ENCODE measurements around a stretch of chr16.

- RRBS: no CpG with 5 or more reads among the region's 15 CpGs
Observed at GRCh38 chr16:87359956-87360592, 23.5 kb downstream of the FBXO31 start.

GRCh38 chr16:87368318-87368739 lies 15.2 kb downstream of the FBXO31 start:
- RRBS: no CpG with 5 or more reads among the region's 3 CpGs

DNA sequence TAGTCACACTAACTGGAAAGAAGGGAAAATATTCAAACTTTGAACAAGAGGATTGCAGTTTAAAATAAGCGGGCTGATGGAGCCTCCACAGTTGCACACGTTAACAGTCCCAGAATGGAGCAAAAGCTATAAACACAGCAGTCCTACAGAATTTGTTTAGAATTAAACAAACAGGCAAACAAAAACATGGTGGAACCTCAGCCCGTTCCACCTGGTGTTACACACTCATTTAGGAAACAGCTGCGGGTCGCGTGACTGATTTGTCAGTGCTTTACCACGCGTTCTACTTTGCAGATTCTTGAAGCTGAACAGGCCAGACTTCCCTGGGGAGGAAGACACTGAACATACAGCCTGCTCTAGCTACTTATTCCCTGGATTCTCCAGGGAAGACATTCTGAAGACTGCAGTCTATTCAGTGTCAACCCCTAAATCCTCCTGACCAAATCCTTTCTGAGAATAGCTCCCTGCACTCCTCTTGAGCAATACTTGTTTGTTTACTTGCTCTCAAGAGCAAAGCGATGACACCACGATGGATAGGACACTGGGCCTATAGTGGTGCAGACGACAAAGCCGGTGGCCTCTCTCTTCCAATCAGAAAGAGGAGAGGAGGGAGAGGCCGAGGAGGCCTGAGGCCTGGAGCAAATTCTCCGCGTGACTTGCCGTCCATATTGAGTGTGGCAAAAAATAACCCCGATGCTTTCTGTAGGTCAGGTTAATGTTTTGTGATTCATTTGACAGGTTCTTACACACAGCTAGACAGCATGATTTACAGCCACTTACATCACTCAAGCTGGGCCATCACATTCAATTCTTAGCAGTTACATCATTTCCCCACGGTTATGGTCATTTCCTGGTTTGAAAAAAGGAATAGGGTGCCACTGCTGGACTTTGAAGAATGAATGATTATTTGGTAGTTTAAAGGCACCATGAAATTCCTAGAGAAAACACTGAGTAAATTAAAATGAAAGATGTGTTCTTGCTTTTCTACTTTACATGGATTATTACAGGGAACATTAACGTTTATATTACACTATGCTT lies 3.9 kb upstream of the MAP1LC3B start:
- RRBS: no CpG with 5 or more reads among the region's 19 CpGs

DNA sequence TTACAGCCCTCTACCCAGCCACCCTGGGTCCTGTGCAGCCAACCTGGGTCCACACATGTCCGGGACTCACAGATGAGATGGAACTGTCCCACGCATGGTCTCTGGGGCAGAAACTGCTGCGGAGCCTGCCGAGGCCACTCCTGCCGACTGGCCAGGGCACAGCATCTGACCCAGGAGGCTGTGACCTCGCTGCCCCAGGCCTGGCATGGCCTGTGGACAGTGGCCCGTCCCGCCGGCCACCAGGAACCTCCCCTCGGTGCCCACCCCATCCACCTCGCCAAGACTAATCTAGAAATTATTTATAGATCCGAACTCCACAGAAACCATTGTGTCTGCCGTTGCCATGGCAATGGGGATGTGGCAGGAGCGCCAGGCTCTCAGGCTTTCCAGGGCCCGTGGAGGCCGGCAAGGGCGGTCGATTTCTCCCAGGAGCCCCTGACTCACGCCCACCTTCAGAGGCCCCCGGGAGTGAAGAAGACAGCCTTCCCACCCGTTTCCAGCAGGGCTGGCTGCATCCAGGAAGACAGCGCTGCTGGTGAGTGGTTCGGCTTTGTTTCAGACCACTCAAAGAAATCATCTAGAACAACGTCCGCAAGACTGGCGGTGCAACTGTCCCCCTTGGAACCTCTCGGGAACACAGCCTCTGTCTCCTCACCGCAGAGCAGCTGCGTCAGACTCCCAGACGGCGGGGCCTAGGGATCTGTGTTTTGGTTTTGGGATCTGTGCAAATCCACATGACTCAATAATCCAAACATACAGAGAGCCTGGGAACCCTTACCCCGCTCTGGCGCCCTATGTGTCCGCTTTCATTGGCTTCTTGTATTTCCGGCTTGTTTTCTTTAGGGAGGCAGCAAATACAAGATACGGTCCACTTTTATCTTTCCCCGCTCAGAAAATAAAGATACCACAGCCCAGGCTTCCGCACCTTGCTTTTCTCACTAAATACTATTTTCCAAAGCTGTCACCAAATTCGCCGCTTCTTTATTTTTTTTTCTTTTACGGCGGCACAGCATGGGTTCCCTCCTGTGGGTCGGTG lies 48.5 kb upstream of the ZCCHC14 start:
- RRBS: 39% methylated on average over 5 of the region's 43 CpGs

DNA sequence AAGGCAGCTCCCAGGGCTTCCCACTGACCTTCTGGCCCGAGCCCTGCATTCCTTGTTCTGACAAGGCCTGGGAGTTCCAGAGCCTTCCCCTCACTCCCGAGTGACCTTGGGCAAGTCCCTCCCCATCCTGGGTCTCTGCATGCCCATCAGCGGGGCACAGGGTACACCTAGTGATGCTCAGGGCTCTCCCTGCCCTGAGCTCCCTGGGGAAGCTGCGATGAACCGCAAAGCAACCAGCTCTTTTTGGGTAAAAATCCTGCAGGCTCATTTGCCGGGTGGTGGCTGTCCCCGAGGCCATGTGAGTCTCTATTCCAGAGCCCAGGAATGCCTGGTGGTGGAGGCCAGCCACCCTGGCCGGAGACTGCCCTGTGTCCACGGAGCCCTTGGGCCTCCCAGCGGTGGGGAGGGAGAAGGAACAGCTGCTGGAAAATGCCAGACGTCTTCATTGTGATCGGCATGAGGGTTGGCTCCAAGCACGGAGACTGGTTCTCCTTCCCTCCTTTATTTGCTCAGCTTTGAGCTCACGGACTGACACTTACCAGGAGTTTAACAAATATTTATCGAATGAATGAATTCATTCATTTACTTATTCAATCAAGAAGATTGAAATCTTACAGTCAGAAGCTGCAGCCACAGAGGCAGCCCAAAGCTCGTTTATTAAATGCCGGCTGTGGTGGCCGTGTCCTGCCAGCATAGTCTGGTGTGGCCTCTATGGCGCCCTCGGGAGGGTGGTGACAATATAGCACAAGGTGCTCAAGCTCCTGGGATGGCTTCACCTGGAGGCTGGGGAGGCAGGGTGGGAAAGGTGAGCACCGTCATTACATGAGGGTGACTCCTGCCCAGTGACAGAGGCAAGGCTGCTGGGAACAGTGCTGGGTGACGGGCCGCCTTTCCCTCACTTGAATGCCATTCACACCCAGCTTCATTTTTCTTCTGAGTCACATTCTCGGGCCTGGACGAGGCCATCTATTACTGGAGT lies 31.2 kb upstream of the JPH3 start:
- RRBS: 23% methylated on average over 3 of the region's 25 CpGs

GRCh38 chr16:87740271-87740604 lies 25.5 kb downstream of the KLHDC4 start:
- RRBS: 98% methylated on average over 3 of the region's 10 CpGs

DNA sequence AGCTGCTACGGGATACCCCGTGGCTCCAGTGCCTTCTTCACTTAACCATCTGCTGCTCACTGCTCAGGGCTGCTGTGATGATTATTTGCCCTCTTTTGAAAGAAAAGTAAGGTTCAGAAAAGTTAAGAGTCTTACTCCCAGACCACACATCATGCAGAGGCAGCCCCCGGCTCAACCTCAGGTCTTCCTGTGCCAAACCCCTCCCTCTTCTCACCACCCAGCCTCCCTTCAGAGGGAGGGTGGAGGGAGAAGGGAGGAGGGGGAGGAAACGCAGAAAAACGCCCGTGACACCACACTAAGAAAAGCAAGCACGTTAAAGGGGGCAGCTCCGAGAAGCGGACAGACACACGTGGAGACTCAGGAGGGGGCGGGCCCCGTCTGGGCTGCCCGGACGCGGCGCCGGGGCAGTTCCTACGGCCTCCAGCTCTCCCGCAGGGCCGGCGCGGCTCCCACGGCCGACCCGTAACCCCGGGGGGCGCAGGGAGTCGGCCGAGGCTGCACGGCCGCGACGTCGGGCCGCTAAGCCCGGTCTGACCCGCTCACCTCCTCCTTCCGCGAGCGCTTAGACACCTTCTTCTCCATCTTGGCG lies 443 bp downstream of the KLHDC4 start:
- RRBS: 2% methylated on average over 15 of the region's 41 CpGs

GRCh38 chr16:87790476-87791175 lies 24.8 kb upstream of the KLHDC4 start:
- RRBS: no CpG with 5 or more reads among the region's 15 CpGs

DNA sequence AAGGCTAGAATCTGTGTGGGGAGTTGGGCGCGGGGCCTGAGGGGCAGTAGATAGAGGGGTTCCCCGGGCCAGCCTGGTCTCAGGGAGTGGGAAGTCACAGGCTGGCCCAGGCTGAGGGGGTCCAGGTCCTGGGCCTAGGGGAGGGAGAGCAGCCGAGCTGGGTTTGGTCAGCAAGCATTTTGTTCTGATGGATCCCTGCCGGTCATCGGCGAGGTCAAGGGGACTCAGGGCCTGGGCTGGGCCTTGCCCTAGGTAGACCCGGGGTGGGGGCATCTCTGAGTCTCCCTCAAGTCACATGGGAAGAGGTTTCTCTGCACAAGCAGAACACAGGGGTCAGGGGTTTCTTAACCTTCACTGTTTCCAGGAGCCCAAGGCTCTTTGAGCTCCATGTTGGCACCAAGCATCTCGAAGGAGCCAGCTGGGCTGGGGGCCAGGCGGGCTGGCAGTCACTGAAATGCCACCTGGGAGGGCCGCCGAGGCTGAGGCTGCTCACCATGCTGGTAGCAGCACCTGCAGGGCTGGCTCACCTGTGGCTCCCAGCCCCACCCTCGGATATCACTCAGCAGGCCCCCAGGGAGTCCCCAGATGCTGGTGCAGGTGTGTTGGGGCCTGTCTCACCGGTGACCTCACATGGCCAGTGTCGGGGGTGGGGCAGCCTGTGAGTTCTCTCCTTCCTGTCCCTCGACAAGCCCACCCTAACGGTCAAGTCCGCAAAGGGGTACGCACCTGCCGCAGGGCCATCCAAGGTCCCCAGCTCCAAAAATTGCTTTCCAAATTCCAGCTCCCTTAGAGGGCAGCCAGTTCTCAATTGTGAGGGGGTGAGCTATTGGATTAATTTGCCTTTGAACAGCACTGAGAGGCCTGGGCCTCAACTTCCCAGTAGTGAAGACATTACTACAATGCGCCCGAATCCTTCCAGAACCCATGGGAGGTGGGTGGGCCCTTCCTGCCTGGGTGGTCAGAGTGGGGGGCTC lies 40.9 kb downstream of the SLC7A5 start:
- RRBS: 86% methylated on average over 4 of the region's 22 CpGs

DNA sequence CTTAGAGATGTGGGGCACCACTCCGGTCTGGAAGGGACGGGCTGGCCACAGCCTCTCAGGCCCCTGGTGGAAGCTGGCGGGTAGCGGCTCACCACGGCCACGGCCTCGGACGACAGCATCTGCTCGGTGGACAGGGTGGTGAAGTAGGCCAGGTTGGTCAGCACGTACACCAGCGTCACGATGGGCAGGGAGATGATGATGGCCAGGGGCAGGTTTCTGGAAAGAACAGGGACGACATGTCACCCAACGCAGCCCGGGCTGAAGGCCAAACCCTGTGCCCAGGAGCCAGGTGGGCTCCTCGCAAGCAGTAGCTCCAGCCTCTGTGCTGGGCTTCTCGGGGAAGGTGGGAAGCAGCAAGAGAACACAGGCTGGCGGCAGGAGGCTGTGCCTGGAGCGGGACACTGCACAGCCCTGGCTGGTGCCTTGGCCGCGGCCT lies 29.7 kb downstream of the SLC7A5 start:
- RRBS: 94% methylated on average over 1 of the region's 21 CpGs

GRCh38 chr16:87840155-87840466 lies 29.2 kb downstream of the SLC7A5 start:
- RRBS: no CpG with 5 or more reads among the region's 15 CpGs

- RRBS: 97% methylated on average over 6 of the region's 25 CpGs
Observed at GRCh38 chr16:87840467-87841471, 28.5 kb downstream of the SLC7A5 start.

DNA sequence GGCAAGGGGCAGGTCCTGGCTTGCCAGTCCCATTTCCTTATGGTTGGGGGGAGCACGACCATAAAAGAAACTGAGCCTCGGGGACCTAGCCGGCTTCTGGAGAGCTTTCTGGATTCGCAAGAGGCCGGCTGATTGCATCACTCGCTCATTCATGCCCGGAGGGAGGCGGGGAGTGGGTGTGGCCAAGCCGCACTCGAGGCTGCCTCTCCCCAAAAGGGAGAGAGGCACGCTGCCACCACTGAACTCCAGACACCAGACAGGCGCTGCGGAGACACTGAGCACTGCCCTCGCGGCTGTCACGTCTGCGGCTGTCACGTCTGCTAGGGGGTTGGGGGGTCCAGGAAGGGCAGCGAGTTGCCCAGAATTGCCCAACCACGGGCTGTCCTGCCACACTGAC lies 15.7 kb downstream of the SLC7A5 start:
- RRBS: 50% methylated on average over 2 of the region's 20 CpGs

DNA sequence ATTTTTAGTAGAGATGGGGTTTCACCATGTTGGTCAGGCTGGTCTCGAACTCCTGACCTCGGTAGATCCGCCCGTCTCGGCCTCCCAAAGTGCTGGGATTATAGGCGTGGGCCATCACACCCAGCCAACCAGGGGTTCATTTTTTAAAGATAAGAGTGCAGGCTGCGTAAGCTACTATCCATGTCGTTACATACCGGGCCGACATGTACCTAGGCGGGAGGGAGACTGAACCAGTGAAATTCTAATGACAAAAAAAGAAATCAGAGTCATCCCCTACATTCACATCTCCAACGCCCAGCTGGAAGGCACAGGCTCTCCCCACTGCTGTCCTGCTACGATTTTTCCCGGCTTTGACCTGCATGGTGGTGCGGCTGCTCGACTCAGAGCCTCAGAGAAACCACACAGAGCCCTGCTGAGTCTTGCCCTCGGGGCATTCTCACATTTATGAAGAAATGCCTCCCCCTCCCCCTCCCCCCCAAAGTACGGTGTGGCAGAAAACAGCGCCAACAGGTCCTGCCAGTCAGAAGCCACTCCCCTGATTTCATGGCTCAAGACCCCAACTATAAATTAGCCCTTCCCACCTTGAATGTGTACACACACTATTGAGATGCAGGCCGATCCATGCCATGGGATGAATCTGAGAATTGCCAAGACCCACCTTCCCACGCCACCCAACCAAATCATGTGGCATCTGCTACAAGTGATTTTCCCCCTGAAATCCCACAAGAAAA lies 2.0 kb downstream of the SLC7A5 start:
- RRBS: no CpG with 5 or more reads among the region's 21 CpGs

DNA sequence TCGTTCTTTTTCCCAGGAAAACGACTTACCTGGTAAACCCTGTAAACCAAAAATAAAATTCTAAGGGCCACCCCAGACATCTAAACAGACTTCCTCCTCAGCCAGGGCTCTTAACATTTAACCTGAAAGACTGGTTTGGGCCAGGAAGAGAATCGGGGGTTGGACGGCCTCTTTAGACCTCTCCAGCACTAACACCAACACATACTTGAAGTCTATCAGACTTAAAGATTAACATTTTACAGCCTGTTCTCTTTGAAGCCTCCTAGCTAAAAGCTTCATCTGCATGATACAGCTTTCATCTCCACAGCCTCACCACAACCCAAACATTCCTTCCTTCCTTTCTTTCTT lies 3.2 kb upstream of the SLC7A5 start:
- RRBS: no CpG with 5 or more reads among the region's 4 CpGs

- RRBS: no CpG with 5 or more reads among the region's 22 CpGs
Observed at GRCh38 chr16:87932318-87933174, 3.8 kb downstream of the CA5A start.

DNA sequence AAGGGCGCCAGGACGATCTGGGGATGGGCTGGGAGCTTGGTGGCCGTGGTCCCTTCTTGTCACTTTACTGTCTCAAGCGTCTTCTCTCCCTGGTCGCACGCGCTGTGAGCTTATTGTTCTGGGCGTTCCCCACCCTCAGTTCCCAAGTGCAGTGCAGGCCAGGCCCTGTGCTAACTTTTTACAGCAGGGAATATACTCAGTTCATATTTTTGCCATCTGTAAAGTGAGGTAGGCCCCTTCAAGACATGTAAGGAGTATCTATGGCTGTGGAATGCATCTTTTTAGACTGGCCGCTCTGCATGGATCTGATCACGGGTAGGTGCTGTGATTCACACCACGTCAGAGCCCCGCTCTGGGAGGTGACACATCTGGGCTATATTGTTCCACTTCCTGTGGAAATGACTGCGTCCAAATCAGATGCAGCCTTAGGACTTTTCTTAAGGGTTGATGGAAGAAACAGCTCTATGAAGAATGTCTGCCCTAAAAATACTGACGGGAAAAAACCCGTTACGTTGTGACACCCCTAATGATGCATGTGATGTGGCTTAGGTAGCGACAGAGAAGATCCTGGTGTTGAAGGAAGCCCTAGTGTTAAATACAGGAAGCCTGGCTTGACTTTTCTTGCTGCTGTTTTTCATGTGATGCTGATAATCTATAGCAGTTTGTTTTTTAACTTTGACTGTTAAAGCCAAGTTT lies 12.1 kb downstream of the BANP start:
- RRBS: no CpG with 5 or more reads among the region's 17 CpGs

- RRBS: no CpG with 5 or more reads among the region's 11 CpGs
Observed at GRCh38 chr16:88016858-88017399, 65.7 kb downstream of the BANP start.

- RRBS: no CpG with 5 or more reads among the region's 38 CpGs
Observed at GRCh38 chr16:88068981-88070355, 118.2 kb downstream of the BANP start.

DNA sequence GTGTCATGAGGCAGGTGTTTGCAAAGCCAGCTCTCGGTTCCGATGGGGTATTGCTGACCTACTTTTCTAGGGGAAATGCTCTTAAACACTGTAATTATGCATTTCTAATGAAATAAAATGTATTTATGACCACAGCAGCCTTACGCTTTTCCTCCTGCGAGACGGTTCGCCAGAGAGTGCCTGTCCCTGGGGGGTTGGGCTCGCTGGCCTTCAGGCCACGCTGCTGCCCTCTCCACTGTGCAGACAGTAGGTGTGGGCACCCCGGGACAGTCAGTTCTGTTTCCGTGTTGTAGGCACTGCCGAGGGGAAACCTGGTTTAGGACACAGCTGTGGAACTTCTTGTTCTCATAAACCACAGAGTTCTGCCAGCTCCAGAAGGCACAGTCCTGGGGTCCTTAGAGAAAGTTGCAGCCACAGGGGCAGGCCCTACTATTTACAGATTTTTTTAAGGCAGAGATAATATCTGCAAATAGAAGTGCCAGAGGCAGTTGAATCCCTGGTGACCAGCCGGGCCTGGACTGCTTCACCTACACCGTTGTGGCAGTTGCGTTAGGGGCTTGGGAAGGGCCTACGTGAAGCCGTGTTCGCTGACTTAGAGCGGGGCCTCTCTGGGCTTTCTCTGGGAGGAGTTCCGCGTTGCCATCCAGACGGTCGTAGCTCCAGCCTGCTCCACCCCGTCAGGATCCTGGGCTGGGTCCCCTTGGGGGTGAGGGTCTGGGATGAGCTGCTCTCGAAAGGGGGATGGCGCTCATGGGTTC lies 126.1 kb downstream of the BANP start:
- RRBS: no CpG with 5 or more reads among the region's 25 CpGs

Measured in HTR-8/SVneo (cell line).